Ureter (tissue), 1 donor: ENCODE measurements around the gene PCDHGB6.

DNA sequence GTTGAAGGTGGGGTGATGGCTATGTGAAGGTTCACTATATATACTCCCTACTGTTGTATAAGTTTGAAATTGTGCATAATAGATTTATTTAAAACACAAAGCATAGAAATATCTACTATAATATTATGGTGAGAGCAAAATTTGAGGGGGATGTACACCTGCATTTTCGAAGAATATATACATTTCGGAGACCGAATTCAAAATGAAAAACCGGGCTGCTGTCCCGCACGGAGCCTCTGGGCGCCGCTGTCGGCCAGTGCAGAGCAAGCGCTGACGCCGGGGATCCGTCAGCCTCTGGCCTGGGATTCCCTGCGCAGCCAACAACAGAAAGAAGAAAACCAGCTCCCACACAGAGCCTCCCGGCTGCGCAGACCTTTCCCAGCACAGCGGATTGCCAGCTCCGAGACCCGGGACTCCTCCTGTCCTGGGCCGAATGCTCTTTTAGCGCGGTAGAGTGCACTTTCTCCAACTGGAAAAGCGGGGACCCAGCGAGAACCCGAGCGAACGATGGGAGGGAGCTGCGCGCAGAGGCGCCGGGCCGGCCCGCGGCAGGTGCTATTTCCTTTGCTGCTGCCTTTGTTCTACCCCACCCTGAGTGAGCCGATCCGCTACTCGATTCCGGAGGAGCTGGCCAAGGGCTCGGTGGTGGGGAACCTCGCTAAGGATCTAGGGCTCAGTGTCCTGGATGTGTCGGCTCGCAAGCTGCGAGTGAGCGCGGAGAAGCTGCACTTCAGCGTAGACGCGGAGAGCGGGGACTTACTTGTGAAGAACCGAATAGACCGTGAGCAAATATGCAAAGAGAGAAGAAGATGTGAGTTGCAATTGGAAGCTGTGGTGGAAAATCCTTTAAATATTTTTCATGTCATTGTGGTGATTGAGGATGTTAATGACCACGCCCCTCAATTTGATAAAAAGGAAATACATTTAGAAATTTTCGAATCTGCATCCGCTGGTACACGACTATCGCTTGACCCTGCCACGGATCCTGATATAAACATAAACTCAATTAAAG lies at the start of gene PCDHGB6:
Gene PCDHGB6, plus strand, starts transcription at position 326 of the 1,012 bp plus-strand sequence.
- PRO-cap, result no peak

- PRO-cap, result no peak
These were observed 6.0 kb downstream of the PCDHGC5 start for GRCh38 chr5:141494618-141495537.

- PRO-cap, result no peak
These were observed 20.7 kb downstream of the PCDHGC5 start for GRCh38 chr5:141509549-141509952.

- PRO-cap, result no peak
These were observed 27.8 kb downstream of the DIAPH1 start for GRCh38 chr5:141590822-141591516.

GRCh38 chr5:141618047-141618855 lies 549 bp downstream of the DIAPH1 start:
- PRO-cap, result unidirectional peak, plus-strand start at chr5:141618498

GRCh38 chr5:141704767-141705007 lies 22.7 kb upstream of the ARAP3 start:
- PRO-cap, result no peak

DNA sequence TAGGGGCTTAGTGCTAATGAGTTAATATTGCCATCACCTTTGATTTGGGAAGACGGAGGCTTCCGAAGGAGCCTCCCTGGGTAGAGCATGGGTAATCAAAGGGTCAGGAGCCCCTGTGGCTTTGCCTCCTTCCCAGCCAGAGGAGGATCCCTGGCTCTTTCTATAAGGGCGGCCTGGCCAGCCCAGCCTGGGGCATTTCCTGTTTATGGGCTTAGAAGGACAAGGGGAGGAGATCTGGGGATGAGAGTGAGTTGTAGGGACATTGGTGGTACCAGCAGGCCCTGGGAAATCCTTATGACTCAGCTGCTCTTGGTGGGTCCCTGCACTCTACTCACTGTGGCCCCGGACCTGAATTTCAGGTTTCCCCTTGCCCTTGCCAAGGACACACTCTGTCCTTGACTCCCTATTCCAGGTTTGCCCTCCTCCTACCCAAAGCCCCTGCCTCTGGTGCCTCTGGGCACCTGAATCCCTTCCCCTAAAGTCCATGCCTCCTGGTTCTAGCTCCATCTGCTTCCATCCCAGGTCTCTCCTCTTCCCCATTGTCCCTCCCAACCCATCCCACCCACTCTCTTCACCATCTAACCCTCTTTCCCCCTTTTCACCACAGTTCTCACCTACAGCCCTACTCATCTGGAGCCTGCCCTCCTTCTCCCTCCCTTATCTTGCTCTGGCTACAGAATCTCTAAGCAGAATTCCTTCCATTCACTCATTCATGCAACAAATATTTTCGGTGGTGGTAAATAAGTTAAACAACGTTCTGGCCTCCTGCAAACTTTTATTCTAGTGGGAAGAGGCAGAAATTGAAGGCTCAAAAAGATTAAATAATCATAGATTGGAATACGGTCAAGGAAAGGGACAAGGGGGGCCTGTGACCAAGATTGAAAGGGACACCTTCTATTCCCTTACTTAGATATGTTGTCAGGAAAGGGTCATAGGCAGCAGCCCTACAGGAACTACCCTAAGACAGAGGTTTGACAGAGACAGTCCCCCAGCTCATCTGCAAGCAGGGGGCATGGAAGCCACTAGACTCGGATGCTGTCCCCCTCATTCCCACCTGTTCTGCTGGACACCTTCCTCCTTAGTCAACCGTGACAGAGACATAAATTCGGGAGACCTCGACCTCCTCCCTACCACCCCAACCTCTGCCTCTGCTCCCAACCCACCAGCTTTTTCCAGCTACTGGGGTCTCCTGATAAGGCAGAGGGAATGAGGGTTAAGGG lies 34.7 kb downstream of the PCDH1 start:
- PRO-cap, result no peak

GRCh38 chr5:141866007-141866514 lies 12.1 kb downstream of the PCDH1 start:
- PRO-cap, result no peak

DNA sequence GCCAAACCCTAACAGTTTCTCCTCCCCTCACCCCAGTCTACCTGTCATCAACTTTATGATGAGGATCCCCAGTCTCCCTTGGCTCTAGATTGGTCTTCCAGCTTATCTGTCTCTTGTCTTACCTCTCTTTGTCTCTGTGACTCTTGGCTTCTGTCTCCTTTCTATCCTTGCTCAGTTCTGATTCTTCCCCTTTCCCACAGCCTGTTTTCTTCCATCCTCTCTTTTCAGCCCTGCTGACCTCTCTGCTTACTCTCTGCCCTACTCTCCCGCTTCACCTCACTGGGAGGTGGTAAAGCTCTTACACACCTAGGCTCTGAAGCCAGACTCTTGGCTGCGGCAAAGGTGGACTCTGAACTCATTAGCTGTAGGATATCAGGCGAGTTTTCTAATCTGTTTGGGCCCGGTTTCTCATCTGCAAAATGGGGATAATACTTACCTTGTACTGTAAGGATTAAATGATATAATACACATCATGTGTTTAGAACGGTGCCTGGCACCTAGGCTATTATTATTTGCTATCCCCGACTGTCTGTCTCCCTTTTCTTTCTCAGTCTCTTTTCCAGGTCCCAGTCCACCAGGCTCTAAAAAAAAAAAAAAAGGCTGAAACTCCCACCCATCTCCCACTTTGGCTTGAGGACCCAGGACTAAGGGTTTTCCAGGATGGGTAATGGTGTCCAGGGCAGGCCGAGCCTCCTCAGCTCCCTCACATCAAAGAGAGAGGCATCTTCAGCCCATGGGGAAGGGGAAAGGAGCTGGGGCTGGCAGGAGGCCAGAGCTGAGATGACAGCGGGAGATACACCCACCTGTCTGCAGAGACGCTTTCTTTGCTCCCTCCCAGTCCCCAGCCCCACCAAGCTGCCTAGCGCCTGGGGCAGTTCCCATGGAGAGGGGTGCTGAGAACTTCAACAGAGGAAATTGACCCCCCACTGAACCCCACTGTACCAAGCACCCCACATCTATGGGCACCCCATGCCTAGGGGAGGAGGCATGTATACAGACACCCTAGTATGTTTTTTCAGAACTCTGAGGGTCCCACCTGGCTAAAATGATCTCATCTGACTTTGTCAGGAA lies 10.8 kb downstream of the PCDH1 start:
- PRO-cap, result no peak

- PRO-cap, result no peak
These were observed 12.0 kb downstream of the GNPDA1 start for GRCh38 chr5:142000567-142001399.

GRCh38 chr5:142095099-142095390 lies 13.5 kb upstream of the NDFIP1 start:
- PRO-cap, result no peak

- PRO-cap, result no peak
These were observed 21.5 kb downstream of the NDFIP1 start for GRCh38 chr5:142130134-142130405.

- PRO-cap, result no peak
These were observed 35.0 kb downstream of the NDFIP1 start for GRCh38 chr5:142143434-142144217.

GRCh38 chr5:142180836-142181403 lies 72.3 kb downstream of the NDFIP1 start:
- PRO-cap, result no peak

DNA sequence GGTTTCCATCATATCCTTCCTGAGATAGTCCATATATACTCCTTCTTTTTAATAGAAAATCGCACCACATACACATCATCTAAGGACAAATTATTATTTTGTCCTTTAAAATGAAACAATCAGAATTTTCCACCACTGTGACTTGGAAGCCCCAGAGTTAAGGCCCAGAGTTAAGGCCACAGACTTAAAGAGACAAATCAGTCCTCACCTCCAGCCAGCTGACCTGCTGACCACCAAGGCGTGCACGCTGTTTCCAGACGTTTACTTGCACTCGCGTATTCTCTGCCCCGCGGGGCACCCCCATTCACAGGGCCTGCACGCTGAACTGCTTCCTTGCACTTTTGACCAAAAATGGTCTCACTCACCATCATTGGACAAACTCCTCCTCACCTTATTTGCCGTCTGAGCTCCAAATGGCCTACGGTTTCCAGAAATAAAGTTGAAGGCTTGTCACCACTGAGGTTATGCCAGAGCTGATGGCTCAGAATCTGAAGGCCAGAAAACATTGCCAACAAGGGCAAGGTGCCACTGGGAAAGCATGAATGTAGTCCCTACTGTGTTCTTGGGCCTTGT lies 84.2 kb downstream of the NDFIP1 start:
- PRO-cap, result no peak

DNA sequence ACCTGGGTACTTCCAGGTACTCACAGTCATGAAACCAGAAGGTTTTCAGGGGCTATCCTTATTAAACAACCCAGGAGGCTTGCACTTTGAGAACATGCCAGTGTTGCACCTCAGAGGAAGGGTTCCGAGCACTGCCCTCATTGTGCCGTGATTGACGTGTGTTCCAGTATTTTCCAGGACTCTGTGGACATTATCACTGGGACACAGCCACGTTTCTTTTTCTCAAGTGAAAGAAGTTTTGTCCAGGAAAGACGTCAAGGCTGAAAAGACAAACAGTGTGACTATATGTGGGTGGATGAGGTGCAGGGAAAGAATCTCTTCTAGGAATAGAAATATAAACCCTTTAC lies 117.3 kb downstream of the FGF1 start:
- PRO-cap, result no peak

DNA sequence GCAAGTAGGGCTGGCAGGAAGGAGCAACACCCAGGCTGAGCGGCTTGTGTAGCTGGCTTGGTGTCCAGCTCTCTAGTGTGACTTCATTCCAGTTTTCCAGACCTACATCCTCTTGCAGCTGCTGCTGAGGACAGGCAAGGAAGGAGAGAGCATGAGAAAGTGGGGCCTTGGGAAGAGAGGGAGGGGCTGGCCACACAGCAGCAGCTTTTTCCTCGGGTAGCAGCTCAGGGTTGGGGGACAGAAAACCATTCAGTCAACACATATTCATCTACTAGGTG lies 80.2 kb downstream of the FGF1 start:
- PRO-cap, result no peak

DNA sequence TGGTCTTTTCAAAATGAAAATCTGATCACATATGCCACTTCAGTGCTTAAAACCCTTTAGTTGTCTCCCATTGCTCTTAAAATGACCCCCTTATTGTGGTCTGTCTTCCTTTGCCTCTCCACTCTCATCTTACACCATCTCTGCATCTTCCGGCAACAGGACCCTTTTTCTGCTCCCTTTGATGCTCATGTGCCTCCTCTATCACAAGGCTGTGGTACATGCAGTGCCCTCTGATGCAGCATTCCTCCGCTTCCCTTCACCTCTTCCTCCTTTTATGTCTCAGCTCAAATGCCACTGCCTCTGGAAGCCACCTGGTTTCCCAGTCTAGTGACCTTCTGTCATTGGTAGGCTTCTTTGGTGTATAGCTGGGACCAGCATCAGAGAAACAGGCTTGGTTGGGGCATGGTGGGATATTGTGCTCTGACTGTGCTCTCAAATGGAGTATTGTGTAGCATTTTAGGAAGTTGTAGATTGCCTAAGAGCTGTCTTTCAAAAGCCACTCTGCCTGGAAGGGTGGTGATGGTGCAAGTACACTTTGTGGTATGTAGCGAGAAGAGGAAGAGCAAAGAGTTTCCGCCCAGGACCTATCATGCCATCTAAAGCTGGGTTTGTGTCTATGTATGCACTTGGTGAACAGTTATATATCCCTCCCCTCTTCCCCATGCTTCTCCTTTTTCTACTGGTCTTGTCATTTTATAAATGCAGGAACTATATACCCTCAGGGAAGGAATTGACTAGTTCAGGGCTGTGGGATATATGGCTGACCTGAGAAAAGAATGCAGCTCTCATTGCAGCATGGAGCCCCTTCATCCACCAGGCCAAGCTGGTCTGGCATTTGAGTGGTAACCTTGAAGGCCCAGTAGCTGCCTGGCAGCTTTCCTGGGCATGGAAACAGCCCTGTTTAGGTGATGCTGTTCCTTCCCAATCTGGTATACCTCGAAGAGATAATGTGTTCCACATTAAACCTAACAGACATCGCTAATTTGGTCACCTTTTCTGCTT lies 28.2 kb downstream of the ARHGAP26 start:
- PRO-cap, result no peak

GRCh38 chr5:142816934-142817527 lies 46.9 kb downstream of the ARHGAP26 start:
- PRO-cap, result no peak

DNA sequence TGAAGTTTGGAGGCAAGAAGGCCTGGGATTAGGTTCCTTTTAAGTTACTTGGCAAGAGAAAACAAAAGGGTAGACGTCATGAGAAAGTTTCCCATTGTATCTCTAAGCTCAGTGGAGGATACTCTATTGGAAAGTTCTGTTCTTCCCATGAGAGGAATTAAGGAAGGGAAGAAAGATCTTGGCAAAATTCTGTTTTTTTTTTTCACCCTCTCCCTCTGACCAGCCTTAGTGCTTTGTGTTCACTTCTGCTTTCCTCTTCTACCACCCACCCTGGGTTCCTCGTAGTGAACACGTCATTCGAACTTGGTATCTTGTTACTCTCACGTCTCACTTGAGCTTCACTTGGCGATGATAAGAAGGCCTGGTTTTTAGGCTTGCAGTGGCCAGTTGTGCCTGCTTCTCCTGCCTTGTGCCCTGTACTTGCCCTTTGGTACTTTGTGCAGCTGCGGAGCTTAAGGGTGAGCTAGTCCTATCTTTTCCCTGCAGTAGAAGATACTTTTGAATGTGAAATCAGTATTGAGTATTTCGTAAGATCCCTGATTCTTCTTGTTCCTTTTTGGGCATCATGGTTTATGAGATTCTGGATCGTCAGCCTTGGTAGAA lies 67.1 kb downstream of the ARHGAP26 start:
- PRO-cap, result no peak